ENCODE measurements around a stretch of chr9.

DNA sequence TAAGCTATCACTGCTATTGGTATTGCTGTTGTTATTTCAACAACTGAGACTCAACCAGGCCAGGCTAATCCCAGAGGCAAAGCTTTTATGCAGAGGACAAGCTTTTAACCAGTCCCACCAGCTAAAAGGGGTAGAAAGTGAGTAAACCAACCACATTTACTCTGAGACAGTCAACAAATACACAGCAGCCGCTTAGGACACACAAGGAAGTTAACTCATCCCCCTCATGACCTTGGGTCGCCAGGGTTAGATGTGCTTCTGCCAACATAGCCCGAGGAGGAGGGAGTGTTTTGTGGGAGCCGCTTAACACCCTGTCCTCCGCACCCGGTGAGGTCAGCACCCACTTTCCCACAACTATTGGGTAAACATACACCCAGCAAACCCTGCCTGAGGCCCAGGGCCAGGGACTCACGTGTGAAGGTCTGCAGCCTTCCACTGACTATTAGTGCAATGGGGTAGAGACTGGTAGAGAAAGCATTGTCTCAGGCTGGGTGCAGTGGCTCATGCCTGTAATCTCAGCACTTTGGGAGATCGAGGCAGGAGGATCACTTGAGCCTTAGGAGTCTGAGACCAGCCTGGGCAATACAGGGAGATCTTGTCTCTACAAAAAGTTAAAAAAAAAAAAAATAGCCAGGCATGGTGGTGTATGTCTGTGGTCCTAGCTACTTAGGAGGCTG is 20.8 kb upstream of the PTGES start:
- RRBS, result no CpG with 5 or more reads among the region's 8 CpGs

DNA sequence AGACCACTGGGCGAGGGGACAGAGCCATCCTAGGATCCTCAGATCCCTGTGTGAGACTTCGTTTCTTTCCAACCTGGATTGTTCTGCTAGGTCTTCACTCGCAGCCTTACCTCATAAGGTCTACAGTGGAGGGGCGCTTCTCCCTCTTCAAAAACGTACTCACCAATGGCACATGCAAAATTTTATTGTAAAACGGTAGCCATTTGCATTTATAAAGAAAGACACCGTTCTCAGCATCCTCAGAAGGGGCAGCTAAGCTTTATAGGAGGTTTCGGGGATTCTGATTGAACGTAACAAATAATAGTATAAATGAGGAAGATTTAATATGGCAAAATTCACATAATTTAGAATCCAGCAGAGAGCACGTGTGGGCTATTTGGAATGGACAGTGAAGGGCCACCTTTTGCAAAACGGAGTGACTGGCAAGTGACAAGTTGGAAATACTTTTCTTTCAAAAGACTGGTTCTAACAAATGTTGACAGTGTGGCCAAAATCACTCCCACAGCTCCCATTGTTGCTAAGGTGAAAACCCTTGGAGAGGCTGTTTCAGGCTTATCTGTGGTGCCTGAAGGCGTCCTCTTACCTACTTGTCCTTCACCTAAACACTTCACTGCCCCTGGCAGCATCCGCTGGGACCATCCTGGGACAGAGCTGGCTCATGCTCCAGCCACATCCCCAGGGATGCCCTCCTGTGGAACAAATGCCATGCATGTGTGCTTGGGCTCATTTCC is 10.0 kb downstream of the TOR1B start:
- RRBS, result no CpG with 5 or more reads among the region's 13 CpGs

- RRBS, result no CpG with 5 or more reads among the region's 24 CpGs
Observed at GRCh38 chr9:129884210-129885045, 49.2 kb downstream of the USP20 start.

- RRBS, result no CpG with 5 or more reads among the region's 22 CpGs
Observed at GRCh38 chr9:129885082-129885601, 49.9 kb downstream of the USP20 start.

DNA sequence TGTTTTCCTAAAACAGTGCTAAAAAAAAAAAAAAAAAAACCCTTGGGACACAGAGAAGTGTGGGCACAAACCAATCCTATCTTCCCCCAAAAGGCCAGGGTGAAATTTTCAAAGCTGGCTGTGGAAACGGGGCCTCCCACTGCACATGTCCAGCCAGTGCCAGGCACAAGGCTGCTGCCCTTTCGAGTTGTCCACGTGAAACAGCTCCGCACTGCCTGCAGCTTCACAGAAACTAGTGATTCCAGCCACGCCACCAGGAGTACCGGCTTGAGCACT is 51.2 kb downstream of the USP20 start:
- RRBS, result no CpG with 5 or more reads among the region's 6 CpGs

DNA sequence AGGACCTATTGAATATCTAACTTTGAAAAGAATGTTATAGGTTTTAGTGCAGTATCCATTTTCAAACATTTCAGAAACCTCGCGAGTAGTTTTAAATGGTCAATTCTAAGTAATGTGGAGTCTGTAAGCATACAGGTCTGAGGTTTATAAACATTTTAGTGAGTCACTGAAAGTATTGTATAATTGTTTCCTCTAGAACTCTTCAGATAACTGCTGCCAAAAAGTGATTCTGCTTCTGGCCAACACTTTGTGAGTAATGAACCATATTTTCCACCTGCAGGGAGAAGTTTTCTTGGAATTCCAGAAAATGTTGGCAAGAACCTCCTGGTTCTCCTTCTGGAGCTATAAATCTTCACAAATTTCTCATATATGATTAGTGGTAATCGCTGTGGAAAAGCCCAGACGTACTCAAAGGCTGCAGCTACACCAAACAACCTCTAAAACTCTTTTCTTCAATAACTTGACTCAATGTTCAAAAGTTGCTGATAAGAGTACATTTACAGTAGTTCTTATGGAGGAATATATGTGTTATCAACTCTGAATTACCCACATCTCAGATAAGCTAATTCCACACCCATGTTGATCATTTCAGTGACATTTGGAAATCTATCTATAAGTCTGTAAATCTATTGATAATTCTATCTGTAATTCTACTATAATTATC is 74.2 kb downstream of the FNBP1 start:
- RRBS, result no CpG with 5 or more reads among the region's 4 CpGs

GRCh38 chr9:129988852-129989489 is 54.0 kb downstream of the FNBP1 start:
- RRBS, result no CpG with 5 or more reads among the region's 8 CpGs

DNA sequence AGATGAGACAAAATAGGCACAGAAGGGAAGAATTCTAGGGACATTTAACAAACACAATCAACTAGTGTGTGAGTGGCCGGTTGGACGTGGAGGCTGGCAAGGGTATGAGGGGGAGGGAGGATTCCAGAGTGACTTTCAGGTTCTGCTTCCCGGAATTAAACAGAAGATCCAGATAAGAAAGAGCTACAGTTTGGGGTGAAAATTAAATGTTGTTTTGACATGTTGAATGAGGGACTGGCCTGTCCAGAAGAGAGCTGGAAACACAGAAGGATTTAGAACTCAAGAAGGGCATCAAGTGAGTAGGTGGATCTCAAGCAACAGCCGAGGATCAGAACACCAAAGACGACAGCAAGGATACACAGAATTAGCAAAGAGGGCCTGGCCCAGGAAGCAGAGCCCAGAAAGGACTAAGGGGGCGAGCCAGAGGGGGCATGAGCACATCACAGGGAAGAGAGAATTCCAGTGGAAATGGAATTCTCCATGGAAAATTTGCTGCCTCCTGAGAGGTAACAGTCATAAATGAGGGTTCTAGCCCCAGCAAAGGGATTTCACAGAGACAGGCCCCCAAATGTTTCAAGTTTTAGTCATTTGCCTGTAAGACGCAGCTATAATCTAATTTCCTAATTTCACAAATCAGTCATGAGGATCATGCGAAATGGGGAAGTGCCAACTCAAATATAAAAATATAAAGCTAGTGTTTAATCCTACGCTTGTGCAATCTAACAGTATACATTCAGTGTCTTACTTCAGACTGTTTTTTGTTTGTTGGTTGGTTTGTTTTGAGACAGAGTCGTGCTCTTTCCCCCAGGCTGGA is 46.8 kb downstream of the FNBP1 start:
- RRBS, result 32% methylated on average over 3 of the region's 10 CpGs

DNA sequence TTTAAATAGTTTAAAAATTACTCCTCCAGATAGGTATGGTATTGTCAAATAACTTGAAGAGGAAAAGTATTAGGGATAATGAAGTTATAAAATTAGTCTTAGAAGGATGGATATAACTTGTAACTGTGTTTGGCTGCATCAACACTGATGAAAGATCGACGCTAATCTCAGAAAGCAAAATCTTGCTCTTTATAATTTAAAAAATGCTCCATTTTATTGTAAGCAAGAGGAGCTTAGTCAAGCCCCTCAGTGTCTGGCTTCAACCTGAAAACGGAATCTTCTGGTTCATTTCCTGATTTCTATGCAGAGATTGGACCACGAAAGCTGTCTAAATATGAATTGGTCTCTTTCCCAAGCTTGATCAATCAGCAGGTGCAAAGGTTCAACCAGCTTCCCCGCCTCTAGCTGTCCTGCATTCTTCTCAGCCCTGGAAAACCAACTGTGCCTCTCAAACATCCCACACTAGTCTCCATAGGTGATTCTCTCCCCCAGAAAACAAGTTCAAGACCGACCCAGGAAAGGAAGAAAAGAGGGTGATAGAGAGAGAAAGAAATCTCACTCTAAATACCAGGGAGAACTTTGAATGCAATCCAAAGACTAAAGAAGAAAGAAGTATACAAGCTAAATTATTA is 34.5 kb downstream of the FNBP1 start:
- RRBS, result no CpG with 5 or more reads among the region's 6 CpGs

DNA sequence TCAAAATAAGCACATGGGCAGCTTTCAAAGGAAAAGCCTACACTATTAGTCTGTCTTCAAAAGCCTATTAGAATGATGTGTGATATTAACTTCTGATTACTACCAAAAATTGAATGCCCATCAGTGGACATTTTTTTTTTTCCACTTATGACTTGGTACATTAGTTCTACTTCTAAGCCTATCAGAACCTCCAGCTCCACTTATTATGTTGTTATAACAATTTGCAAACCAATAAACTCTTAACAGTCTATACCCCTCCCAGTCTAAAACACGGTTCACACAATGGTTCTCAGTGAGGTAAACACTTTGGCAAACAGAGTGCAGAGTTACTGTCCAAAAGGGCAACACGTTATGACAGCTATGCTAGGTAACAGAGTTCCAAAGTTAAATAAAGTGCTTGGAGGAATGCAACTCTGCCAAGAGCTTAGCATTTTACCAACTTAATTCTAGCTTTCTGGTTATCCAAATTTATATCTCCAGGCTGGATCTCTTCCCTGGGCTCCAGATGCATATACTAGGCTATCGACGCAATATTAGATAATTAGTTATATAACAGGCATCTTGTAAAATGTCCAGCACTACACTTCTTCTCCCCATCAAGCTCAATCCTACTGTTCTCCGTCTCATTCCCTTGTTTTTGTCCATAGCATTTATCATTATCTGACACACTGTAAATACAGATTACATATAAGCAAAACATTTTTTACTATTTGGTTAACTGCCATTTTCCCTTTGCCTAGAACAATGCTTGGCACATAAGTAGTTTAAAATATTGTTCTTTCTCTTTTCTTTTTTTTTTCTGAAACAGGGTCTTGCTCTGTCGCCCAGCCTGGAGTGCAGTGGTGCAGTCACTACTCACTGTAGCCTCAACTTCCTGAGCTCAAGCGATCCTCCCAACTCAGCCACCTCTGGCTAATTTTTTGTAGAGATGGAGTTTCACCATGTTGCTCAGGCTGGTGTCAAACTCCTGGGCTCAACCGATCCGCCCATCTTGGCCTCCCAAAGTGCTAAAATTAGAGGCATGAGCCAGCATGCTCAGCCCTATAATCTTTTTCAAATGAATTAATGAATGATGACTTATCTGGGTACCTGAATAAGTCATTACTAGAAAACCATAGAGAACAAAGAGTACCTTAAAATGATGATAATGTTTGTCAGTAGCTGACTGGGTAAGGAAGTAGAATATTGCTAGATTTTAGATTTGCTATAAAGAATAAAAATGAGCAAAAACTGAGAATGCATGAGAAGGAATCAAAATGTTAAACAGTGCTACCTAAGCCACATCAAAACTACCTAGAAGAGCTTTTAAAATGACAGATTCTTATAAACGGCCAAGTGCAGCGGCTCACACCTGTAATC is 14.1 kb downstream of the FNBP1 start:
- RRBS, result no CpG with 5 or more reads among the region's 11 CpGs

GRCh38 chr9:130128623-130129496 is 43.3 kb upstream of the NCS1 start:
- RRBS, result no CpG with 5 or more reads among the region's 19 CpGs

DNA sequence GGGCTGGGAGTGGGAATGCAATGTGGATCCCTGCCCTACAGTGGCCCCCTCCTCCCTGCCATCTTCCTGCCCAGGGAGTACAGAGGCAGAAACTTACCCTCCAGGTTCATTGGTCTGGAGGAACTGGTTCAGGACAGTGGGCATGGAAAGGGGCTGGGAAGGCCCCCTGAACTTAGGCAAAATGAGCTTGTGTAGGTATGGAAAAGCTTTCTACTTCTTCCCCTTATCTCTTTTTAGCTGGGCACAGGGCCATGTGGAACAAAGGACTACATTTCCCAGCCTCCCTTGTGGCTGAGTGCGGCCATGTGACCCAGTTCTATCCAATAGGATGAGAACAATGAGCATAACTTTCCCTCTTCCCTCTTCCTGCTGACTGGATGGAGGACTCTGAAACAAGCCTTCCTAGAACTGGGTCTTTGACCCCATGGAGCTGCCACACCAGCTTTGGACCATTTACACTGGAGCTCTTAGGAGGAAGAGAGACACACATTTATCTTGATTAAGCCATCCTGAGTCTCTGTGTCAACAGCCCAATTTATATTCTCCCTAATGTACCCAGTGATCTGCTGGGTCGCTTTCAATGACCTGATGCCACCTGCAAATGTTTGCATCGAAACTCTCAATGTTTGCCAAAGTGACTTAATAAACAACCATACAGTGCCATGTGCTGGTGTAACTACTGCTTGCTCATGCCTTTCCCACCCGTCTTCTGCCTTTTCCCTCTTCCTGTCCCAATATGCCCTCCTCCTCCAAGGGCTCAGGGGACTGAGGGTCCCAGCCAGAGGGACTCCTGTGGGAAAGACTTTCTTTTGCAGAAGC is 24.9 kb upstream of the HMCN2 start:
- RRBS, result no CpG with 5 or more reads among the region's 4 CpGs

- RRBS, result 69% methylated on average over 6 of the region's 23 CpGs
Observed at GRCh38 chr9:130393326-130394112, 51.2 kb upstream of the ASS1 start.

DNA sequence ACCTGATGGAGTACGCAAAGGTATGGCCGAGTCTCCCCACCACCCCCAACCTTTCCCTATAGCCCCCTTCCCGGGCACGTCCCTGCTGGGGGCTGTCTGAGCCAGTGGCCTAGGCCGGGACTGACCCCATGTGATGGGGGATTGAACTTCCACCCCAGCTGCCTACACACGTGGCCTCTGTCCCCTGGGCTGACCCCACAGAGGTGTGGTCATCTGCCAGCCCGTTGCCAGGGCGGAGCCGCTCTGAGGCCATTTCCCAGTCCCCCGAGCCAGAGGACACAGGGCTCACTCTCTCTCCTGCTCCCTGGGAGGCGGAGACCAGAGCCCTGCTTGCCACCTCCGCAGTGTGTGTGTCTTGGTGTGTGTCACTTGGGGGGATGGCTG is 22.0 kb downstream of the ASS1 start:
- RRBS, result 13% methylated on average over 3 of the region's 12 CpGs

GRCh38 chr9:130494710-130495083 is 49.9 kb downstream of the ASS1 start:
- RRBS, result no CpG with 5 or more reads among the region's 12 CpGs

DNA sequence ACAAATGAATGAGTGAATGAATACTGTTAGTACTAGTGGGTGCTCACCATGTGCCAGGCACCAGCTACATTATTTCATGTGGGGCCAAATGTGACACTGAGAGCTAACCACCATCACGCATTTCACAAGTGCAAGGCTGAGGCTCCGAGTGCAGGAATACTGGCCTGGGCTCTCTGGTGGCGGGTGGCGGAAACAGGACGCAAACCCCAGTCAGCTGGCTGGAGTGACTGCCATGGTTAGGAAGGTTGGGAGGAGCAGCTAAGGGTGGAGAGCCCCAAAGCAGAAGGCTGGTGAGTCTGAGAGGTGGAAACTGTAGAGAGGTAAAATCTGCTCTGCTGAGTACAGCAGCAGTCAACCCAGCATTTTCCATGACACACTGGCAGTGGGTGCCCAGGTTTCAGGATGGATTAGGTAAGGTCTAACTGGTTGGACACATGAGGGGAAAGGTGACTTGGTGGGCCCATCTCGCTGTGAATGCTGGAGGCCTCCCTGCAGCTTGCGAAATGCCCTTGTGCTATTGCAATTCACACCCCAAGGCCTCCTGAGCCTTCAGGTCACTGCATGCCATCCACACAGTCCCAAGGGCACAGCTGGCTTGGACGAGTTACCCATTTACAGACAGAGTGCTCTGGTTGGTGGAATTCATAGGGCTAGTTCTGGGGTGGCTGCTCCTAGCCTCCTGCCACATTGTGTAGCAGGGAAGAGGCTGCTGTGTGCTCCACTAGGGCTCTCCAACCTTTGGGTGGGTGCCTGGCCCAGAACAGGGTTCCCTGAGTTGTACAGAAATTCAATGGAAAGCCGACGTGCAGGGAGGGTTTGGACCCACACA is 54.0 kb downstream of the ASS1 start:
- RRBS, result no CpG with 5 or more reads among the region's 10 CpGs

- RRBS, result no CpG with 5 or more reads among the region's 4 CpGs
Observed at GRCh38 chr9:130576213-130576539, 3.2 kb upstream of the FUBP3 start.

DNA sequence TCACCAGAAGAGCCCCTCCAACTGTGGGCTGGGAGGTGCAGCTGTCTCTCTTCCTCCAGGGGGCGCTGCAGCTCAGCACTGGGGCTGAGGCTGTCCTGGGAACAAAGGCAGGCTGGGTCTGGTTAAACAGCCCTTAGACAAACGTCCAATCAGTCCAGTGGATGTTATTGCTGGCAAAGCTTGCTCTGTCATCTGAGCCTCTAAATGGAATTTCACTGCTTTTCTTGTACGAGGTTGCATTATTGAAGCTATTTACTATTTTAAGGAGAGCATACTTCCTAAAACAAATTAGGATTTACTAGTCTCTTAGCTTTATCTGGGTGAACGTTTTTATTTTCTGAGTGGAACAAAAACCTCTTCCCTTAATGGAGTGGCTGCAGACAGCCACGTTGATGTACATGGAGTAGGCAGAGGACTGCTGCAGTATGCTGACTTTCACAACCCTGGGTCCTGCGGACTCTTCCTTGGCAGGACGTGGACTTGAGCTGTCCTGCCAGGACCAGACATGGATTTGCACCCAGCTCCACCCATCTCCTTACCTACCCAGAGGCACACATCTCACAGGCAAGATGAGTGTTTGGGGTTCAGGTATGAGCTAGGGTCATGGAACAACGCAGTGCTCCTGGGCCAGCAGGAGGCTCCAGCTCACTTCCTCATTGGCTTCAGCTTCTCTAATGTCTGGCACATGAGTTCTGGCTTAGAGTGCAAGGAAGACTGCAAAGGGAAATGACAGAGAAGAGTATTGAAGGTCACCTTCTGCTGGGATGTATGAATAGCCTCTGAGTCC is 7.8 kb downstream of the EXOSC2 start:
- RRBS, result no CpG with 5 or more reads among the region's 8 CpGs

DNA sequence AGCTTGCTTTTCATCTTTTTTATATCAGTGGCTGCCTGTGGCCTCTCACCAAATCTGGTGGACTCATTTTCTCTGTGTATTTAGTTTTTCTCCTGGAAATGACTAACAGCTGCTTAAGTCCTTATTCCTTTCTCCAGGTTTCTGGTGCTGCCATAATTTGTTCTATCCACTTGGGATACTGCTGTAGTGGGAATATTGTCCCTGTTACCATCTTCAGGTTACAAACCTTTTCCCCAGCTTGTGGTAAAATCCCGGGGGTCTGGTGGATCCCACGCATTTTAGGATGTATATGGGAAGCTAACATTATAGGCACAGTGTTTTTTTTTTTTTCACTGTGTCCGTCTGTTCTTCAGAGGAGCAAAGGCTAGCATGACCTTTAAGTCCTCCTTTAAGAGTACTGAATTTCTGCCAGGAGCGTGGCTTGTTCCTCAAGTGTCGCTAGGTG is 38.9 kb downstream of the EXOSC2 start:
- RRBS, result no CpG with 5 or more reads among the region's 5 CpGs

DNA sequence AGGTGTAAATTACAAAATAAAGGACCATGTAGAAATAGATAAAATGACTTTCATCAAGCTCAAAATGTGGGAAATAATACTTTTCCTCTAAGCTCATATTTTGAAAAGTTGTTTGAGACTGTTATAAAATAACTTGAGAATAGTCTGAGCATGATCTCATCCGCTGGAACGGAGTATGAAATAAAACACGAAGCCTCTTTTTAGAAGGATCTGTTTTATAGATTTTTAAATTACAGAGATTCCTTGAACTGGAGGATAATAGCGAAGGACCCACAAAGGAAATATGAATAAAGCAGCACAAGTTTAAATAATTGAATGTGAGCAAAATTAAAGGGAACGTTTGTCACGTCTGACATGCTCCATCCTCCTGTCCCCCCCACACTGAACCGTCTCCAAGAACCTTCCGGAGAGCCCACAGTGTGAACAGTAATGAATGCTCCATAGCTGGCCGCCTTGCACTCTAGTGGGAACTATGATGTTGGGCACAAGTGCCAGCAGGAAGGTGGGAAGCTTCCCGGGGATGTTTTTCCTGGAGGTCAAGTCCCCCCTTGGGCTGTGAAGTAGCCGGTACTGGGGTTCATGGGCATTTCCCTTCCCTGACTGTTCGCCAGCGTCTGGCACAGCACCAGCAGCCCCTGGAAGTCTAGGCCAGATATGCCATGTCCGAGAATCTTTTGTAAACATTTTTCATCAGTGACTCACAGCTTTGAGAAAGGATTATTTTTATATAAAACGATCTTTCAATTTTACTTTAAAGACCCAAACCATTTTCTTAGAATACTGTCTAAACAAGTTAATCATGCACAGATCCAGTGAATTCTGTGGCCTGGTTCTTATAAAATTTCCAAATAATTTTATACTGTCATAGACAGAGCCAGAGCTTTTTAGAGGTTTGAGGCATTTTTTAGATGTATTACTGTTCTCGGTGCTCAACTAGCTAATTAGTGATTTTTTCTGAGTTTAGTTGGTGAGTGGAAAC is 11.4 kb downstream of the ABL1 start:
- RRBS, result 27% methylated on average over 3 of the region's 16 CpGs